ENCODE measurements around a stretch of chr2.

GRCh38 chr2:46165-46390, 227 bp downstream of the FAM110C start:
- PRO-cap = no peak
- RAMPAGE, long total RNA = no peak
- RRBS = 6% methylated on average over 20 of the region's 38 CpGs

DNA sequence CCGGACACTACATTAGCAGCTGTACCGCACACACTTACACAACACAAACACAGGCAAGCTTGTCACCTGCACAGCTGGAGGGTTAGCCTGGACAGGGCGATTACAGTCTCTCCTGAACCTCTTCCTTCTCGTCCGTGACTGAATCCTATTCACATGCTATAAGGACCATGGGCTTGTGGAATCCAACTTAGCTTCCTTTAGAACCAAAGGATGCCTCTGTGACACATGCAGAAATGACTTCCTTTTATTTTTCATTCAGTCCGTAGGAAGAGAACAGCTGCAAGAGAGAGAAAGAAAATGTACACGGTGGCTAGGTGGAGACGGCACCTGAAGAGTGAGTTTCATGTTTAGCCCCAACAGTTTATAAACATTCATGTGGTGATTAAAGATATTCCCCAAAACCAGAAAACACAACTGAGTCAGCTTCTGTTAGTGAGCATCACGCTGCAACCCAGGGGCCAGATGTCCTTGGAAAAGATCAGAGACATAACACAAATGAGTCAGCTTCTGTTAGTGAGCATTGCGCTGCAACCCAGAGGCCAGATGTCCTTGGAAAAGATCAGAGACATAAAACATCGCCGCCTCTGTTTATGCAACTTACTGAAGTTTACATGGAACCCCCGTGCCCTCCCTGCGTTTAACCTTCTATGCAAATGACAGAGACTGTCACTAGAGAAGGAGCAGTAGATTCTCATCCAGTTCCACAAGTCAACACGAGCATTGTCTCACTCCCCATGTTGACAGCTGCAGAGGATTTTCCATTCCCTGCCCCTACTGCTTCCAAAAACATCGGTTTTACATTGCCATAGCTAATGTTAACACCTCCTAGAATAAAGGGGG, 88.1 kb downstream of the SH3YL1 start:
- PRO-cap = no peak
- RAMPAGE, long total RNA = no peak
- RRBS = no CpG with 5 or more reads among the region's 16 CpGs

- PRO-cap = no peak
- RAMPAGE, long total RNA = no peak
- RRBS = 60% methylated on average over 2 of the region's 16 CpGs
Measured at GRCh38 chr2:545609-546153, 131.5 kb downstream of the TMEM18 start.

DNA sequence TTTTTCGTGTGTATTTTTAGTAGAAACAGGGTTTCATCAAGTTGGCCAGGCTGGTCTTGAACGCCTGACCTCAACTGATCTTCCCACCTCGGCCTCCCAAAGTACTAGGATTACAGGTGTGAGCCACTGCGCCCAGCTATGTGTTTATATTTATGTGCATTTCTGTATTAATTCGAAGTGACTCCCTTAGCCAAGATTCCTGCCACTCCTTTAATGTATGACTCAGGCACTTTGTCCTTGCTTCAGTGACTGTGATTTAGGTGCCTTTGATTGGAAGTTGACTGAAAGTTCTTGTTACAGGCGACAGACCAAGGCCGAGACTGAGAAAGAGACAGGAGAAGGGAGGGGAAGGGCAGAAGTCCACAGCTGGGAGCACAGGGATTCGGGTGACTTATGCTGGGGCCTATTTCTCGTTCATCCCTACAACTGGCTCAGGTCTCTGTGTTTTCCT, 42.7 kb downstream of the TMEM18 start:
- PRO-cap = no peak
- RAMPAGE, long total RNA = no peak
- RRBS = no CpG with 5 or more reads among the region's 9 CpGs

DNA sequence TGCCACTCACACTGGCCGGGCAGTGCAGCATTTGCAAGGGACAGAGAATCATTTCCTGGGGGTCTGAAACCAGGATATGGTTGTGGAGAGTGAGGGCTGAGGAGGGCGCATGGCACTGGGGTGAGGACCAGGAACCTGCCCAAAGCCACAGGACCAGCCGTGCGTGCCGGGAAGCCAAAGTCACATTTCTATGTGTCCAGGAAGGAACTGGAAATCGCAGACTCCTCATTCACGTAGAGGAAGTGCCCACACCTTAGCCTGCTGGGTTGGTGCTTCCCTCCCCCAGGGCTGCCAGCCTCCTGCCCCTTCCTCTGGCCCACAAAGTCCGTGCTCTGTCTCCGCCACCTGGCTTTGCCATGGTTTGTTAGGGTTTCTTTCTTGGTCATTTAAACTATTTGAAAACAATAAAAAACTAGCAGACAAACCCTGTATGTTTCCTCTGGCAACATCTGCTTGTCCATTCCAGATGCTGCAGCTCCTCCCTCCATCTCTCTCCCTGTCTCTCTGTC, 163.3 kb upstream of the TPO start:
- PRO-cap = no peak
- RAMPAGE, long total RNA = no peak
- RRBS = no CpG with 5 or more reads among the region's 9 CpGs

DNA sequence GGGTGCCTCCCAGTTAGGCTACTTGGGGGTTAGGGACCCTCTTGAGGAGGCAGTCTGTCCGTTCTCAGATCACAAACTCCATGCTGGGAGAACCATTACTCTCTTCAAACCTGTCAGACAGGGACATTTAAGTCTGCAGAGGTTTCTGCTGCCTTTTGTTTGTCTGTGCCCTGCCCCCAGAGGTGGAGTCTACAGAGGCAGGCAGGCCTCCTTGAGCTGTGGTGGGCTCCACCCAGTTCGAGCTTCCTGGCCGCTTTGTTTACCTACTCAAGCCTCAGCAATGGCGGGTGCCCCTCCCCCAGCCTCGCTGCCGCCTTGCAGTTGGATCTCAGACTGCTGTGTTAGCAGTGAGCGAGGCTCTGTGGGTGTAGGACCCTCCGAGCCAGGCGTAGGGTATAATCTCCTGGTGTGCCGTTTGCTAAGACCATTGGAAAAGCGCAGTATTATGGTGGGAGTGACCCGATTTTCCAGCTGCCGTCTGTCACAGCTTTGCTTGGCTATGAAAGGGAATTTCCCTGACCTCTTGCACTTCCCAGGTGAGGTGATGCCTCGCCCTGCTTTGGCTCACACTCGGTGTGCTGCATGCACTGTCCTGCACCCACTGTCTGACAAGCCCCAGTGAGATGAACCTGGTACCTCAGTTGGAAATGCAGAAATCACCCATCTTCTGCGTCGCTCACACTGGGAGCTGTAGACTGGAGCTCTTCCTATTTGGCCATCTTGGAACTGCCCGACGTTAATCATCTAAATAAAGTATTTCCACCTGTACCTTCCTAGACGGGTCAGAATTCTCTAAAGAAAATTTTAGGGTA, 24.9 kb upstream of the TPO start:
- PRO-cap = no peak
- RAMPAGE, long total RNA = no peak
- RRBS = no CpG with 5 or more reads among the region's 20 CpGs

GRCh38 chr2:1600299-1600669, 144.0 kb downstream of the PXDN start:
- PRO-cap = no peak
- RAMPAGE, long total RNA = no peak
- RRBS = 66% methylated on average over 4 of the region's 14 CpGs

DNA sequence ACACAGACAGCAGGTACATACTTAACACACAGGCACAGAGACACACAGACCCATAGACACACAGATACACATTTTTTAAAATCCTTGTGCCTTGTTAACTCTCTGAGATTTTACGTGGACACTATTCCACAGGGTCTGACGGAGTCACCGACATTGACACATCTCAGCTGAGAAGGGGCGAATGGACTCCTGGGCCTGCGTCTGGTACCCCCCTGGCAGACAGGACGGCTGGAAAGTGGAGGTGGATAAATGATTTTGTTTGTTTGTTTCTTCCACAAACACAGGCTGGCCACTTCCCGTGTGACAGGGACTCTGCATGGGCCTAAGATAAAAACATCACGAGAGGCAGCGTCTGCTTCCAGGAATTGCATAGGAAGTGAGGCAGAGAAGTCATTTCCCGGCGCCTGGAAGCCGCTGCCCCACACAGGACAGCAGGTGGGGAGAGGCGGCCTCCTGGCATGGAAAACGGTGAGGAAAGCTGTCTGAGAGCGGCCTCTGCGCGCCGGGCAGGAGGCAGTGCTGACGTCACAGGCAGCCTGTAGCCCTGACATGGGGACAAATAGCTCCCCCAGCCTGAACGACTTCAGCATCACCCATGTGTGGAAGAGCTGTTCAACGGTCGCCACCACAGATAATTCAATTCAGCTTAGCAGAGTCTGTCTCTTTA, 139.3 kb downstream of the PXDN start:
- PRO-cap = no peak
- RAMPAGE, long total RNA = no peak
- RRBS = 19% methylated on average over 7 of the region's 22 CpGs

DNA sequence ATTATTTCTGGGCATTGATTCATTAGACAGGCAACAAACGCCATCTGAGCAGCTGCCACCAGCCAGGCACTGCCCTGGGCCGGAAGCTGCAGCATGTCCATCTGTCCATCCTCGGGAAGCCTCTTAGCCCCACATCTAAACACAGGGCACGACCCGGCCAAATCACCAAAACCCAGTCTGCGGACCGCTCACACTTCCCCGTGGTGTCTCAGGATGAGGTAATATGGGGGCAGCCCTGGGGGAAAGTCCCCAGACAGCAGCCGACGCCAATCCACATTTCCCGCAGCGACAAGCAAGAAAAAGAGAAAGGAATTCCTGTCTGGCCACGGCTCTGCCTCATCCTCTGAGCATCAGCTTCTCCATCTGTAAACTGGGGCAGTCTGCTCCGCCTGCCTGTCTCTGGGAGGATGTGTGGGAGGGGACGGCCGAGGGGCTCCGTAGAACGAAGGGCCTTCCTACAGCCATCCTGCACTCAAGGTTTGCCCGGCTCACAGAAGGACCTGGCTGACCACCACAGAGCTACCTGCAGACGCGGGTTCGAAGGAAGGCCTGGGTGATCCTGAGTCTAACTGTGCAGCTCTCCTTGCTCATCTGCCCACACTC, 138.6 kb downstream of the PXDN start:
- PRO-cap = no peak
- RAMPAGE, long total RNA = no peak
- RRBS = 21% methylated on average over 7 of the region's 22 CpGs

DNA sequence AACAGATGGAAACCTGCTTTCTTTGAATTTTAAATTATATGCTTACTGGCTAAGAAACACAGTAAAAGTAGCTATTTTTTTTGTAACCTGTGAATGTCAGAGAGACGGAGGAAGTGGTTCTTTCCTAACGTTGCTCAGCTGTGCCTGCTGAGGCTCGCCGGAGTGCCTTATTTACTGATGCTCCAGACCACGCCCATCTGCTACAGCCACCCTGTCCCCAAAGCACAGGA, 134.7 kb downstream of the PXDN start:
- PRO-cap = no peak
- RAMPAGE, long total RNA = no peak
- RRBS = no CpG with 5 or more reads among the region's 5 CpGs

GRCh38 chr2:1613596-1614332, 130.6 kb downstream of the PXDN start:
- PRO-cap = no peak
- RAMPAGE, long total RNA = no peak
- RRBS = no CpG with 5 or more reads among the region's 12 CpGs

DNA sequence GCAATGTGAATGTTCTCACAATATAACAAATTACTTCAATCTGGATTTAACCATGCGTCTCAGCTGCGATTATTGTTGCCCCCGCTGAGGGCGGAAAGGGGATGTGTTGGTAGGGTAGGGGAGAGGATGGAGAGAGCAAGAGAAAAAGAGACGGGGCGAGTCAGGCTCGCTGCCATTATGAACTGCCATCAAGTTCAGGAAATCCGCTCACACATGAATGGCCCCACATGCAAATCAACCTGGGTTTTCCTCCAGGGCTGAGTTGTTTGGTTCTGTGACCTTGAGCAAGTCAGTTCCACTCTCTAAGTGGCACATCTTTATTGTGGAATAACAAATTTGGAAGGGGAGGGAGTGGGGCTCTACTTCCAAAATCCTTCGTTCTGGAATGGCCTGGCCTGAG, 129.7 kb downstream of the PXDN start:
- PRO-cap = no peak
- RAMPAGE, long total RNA = no peak
- RRBS = no CpG with 5 or more reads among the region's 9 CpGs

DNA sequence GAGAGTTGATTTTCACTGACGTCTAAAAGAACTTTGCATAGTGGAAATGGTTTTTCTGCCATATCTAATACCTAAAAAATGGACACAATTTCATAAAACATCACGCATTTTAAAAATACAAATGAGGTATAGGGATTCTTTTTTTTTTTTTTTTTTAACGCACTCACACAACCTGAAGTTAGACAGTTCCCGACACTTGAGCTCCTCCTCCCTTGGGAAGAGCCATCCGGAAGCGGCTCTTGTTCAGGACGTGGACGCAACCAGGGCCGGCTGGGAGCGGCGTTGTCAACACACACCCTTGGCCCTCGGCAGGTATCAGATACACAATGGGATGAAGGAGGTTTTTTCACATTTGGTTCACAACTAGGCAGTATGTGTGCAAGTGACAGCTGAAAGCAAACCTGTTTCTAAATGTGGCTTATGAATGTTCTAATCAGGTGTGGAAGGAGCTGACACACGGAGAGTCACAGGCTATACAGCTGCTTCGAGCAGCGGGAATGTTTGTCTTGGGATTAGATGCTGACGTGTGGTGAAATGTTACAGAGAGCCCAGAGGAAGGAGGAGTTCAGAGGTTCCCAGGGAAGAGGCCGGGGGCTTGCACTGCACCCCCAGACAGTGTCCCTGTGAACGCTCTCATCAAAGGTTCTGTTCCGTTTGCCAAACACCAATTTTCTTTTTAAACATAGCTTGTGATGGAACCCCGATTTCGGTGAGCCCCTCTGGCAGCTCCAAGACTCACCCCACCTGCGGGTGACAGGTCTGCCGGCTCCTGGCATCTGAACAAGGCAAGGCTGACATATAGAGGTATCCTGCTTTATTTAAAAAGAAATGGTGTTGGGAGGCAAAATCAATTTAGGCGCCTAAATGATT, 111.1 kb downstream of the PXDN start:
- PRO-cap = no peak
- RAMPAGE, long total RNA = no peak
- RRBS = no CpG with 5 or more reads among the region's 24 CpGs

GRCh38 chr2:1686325-1687353, 57.7 kb downstream of the PXDN start:
- PRO-cap = no peak
- RAMPAGE, long total RNA = no peak
- RRBS = no CpG with 5 or more reads among the region's 28 CpGs

GRCh38 chr2:2507444-2507871, 176.4 kb upstream of the MYT1L start:
- PRO-cap = no peak
- RAMPAGE, long total RNA = no peak
- RRBS = 73% methylated on average over 1 of the region's 17 CpGs

GRCh38 chr2:3324862-3325224, 52.8 kb downstream of the EIPR1 start:
- PRO-cap = no peak
- RAMPAGE, long total RNA = no peak
- RRBS = no CpG with 5 or more reads among the region's 8 CpGs

GRCh38 chr2:3378164-3378436, 482 bp upstream of the EIPR1 start:
- PRO-cap = no peak
- RAMPAGE, long total RNA = no peak
- RRBS = no CpG with 5 or more reads among the region's 9 CpGs

GRCh38 chr2:3449630-3450260, 69.6 kb downstream of the ADI1 start:
- PRO-cap = no peak
- RAMPAGE, long total RNA = no peak
- RRBS = no CpG with 5 or more reads among the region's 15 CpGs

DNA sequence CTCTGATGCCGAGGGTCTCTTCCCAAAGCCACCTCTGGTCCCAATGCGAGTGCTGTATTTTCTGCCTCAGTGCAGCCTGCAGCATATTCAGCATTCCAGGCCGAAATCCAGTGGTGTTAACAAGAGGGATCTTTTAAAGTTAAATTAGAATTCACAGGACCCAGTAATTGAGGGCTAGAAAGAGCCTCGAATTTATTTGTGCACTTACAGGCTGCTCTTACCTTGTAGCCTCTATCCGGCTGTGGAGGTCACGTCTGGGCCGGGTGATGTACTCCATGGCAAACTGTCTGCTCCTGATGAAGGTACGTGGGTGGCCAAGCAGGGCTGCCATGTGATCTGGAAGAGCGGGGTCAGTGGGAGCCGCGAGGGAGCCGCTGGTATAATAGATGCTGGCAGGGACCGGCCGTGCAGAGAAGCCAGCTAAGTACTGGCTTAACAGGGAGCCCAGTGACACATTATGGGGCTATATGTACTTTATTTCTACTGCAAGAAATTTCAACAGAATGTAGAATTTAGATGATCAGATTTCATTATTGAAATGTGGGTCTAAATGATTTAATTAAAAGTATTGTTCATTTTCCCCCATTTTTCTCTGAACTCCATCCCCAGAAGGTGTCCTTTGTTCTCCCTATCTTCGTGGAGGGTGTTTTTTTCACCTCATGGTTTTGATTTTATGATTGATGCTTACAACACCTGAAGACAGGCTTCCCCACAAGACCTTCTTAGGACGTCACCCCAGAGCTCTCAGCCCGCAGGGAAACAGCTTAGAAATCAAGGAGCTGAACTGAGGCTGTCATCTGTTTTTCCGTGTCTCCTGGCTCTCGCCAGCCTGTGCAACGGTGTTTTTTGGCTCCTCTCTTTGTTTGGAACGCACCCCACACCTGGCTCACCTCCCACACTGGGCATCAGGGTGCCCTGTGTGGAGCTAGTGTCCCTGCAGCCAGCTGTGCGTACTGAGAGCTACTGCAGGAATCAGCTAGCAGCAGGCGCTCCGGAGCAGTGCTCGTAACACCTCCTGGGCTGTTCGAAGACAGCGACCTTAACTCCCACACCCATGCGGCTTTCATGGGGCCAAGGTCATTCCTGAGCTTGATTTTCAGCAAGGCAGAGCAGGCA, 58.9 kb downstream of the ADI1 start:
- PRO-cap = no peak
- RAMPAGE, long total RNA = no peak
- RRBS = no CpG with 5 or more reads among the region's 28 CpGs

- PRO-cap = no peak
- RAMPAGE, long total RNA = no peak
- RRBS = no CpG with 5 or more reads among the region's 10 CpGs
Measured at GRCh38 chr2:3470774-3471239, 48.5 kb downstream of the ADI1 start.

Data from lung (tissue), 4 donors.